ENCODE measurements around the genes HTR3C and EIF4G1.

GRCh38 chr3:182241657-182242580 is 530.2 kb downstream of the SOX2 start:
- PRO-cap = no peak

DNA sequence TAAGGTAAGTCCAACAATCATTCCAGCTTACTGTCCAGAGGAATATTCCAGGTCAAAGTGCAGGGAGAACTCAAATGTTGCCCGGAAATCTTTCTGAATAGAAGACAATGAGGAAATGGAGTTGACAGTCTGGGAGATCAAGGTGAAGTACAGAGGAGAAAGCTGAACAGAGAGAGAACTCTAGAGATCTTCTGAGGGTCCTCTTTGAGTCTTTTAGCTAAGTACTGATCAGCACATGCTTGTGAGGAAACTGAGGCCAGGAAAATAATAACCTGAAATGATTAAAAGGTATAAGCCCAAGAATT is 207.5 kb upstream of the ATP11B start:
- PRO-cap = no peak

- PRO-cap = no peak
These were observed 656 bp downstream of the ATP11B start for GRCh38 chr3:182793704-182794615.

DNA sequence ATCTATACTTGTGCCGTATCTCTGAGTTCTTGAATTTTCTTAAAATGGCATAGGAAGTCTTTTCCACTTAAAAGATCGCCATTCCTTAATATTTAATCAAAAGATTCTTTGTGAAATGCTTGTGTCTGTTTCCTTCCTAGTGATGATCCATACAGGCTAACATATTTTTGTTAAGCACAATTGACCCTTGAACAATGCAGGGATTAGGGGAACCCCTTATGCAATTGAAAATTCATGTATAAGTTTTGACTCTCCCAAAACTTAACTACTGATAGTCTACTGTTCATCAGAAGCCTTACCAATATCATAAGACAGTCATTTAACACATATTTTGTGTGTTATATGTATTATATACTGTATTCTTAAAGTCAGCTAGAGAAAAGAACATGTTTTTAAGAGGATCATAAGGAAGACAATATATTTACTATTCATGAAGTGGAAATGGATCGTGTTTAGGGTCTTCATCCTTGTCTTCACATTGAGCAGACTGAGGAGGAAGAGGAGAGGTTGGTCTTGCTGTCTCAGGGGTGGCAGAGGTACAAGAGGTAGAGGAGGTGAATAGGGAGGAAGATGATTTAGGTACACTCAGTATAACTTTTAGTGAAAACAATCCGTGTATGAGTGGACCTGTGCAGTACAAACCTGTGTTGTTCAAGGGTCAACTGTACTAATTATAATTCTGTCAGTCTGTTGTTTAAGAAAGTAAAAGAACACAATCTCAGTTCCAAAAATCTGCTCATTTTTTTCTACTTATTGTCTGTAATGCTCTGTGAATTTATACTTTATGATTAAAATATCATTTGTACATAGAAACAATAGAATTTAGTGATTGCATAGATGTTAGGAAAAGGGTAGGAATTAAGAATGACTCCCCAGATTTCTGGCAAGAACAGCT is 41.5 kb downstream of the ATP11B start:
- PRO-cap = no peak

GRCh38 chr3:182873790-182874174 is 80.5 kb downstream of the ATP11B start:
- PRO-cap = no peak

GRCh38 chr3:182925393-182926058 is 54.8 kb downstream of the DCUN1D1 start:
- PRO-cap = no peak

GRCh38 chr3:182965374-182965819 is 14.9 kb downstream of the DCUN1D1 start:
- PRO-cap = no peak

GRCh38 chr3:183103073-183103528 is 3.8 kb upstream of the MCCC1 start:
- PRO-cap = no peak

- PRO-cap = no peak
These were observed 17.6 kb upstream of the LAMP3 start for GRCh38 chr3:183180245-183180476.

DNA sequence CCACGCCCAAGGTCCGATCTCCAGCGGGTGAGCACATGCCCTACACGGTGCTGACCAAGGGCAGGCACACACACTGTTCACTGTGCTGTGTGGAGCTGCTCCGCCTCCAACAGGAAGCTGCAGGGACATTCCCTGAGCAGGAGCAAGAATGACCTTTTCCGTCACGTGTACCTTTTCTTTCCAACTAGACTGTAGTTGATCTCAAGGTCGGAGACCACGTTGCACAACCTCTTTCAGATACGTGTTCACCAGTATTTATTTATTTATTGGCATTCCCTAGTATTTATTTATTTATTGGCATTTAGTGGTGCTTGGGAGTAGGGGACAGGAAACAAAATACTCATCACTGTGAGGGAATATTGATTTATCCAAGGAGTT is 41.6 kb upstream of the B3GNT5 start:
- PRO-cap = no peak

DNA sequence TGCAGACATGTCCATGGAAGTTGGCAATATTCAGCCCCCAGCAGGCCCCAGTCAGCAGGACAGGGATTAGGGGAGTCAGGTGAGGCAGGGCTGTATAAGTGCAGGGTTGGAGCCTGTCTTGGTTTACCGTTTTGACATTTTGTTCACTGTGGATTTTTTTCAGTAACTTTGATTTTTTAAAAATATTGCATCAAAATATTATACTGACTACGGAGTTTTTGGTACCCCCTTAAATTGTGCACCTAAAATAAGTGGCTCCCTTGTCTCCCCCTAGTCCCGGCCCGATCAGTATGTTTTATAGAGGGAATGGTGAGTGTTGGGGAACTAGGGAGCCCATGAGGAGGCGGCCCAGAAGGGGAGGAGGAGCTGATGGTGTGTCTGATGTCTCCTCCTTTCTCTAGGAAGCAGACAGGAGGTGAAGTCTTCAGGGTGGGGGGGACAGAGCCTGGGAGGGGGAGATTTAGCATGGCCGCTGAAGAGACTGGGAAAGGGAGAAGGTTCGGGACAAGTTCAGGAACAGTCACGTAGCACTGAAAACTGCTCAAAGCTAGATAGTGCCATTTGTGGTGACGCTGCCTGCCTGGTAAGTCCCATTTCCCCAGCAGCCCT is 9.3 kb downstream of the B3GNT5 start:
- PRO-cap = no peak

GRCh38 chr3:183486877-183487394 is 58.5 kb upstream of the MCF2L2 start:
- PRO-cap = no peak

- PRO-cap = no peak
These were observed 13.1 kb downstream of the KLHL24 start for GRCh38 chr3:183648376-183648980.

DNA sequence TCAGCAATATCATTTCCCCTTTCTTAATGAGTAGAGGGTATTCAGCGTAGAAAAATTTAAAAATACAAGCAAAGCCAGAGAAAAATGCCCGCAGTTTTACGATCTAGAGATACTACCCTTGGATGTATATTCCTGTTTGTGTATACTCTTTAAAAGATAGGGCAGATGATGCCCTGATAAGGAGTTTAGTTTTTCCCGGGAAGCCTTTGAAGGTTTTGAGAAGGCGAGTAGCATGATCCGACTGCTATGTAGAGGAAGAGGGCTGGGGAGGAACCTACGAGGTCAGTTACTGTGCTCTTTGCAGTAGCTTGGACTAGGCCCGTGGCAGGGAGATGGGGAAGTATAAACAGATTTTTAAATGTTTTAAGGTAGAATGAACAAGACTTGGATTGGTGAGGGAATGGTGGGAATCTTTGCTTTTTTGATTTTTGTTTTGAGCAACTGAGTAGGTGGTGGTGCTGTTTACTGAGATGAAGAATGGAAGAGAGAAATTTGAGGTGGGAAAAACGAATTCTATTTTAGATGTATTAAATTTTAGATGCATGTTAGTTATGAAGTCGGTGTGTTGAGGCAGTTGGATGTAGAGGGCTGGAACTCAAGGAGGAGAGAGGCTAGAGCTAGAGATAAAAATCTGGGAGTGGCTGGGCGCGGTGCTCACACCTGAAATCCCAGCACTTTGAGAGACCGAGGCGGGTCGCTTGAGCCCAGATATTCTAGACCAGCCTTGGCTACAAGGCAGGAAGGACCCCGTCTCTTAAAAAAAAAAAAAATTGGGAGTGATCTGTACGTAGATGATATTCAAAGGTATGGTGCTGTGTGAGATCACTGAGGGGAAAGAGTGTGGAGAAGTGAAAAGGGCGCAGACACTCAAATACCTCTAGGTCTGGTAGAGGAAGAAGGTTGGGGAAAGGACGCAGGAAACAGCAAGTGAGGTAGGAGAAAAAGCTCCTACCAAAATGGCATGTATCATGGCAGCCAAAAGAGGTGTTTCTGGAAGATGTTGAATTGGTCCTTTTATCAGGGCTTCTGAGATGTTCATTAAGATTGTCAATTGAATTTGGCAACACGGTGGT is 1.5 kb downstream of the YEATS2 start:
- PRO-cap = no peak

- PRO-cap = no peak
These were observed at the start of gene HTR3C for GRCh38 chr3:184052820-184053275. TSS of gene HTR3C (plus strand) at chr3:184053047.

DNA sequence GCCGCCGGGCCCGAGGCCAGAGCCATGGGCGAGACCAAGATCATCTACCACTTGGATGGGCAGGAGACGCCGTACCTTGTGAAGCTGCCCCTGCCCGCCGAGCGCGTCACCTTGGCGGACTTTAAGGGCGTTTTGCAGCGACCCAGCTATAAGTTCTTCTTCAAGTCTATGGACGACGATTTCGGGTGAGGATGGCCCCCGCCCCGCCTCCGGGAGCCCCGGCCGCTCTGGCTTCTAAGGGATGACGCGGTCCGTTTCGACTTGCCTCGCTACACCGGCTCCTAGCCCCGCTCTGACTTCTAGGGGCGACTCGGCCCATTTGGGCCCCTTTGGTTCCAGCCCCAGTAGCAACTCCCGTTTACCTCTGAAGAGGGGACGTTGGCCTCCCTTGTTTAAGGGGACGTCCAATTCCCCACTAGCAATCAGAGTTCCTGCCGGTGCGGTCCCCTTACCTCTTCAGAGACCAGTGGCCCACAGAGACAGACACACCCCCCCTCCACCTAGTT is 488 bp downstream of the DVL3 start:
- PRO-cap = no peak

DNA sequence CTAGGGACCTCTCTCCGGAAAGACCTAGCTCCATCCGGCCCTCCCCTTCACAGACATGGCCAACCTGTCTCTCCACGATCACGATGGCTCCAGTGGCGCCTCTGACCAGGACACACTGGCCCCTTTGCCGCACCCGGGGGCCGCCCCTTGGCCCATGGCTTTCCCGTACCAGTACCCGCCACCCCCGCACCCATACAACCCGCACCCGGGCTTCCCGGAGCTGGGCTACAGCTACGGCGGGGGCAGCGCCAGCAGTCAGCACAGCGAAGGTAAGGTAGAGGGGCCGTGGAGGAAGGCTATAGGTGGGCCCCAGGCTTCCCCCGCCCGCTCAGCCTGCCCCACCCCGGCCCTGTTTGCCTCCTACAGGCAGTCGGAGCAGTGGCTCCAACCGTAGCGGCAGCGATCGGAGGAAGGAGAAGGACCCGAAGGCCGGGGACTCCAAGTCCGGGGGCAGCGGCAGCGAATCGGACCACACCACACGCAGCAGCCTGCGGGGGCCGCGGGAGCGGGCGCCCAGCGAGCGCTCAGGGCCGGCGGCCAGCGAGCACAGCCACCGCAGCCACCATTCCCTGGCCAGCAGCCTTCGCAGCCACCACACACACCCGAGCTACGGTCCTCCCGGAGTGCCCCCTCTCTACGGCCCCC is 4.6 kb upstream of the AP2M1 start:
- PRO-cap = no peak

DNA sequence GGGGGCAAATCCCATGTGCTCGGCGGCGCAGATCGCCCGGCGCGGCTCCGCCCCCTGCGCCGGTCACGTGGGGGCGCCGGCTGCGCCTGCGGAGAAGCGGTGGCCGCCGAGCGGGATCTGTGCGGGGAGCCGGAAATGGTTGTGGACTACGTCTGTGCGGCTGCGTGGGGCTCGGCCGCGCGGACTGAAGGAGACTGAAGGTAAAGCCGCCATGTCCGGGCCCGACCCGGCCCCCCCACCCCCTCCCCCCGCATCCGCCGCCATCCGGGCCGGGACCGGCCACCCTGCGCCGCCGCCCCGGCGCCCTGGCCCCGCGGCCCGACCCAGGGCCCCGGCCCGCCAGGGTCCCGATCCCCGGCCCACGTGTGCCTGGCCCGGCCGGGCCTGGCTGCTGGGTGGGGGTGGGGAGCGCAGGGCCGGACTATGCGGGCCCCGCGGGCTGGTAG is at the start of gene EIF4G1:
Gene EIF4G1, plus strand, starts transcription at position 132 of the 446 bp plus-strand sequence.
- PRO-cap = bidirectional peak, plus-strand start at position 112 of the sequence, minus-strand start outside the sequence

DNA sequence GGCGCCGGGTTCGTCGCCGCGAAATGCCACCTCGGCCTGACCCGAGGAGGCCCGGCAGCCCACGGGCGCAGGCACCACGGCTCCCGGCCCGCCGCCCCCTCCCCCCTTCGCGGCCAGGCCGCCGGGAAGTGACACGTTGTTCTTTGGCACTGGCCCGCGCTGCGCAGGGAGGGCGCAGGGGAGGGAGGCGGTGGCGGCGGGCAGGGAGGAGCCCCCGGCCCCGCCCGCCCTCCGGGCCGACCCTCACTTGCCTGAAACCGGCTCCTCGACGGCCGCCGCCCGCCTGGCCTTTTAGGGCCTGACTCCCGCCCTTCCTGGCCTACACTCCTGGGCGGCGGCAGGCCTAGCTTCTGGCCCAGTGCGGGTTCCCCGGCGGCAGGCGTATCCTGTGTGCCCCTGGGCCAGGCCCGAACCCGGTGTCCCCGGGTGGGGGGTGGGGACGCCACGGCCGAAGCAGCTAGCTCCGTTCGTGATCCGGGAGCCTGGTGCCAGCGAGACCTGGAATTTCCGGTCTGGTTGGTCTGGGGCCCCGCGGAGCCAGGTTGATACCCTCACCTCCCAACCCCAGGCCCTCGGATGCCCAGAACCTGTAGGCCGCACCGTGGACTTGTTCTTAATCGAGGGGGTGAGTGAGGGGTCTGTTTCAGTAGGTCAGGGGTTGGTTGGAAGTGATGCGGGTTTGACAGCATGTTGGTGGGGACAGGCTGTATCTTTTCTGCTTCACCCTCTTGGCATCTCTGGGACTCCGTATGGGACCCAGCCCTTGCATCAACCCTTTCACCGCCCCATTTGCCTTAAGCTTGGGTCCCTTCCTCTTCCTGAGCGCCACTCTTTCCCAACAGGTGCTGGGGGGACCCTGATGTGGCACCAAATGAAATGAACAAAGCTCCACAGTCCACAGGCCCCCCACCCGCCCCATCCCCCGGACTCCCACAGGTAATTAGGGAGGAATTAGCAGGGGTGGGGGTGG is 800 bp downstream of the EIF4G1 start:
- PRO-cap = no peak

GRCh38 chr3:184315891-184316240 is 1.5 kb downstream of the EIF4G1 start:
- PRO-cap = no peak

Data from LUHMES (cell line).